Gastroesophageal sphincter (tissue), 4 donors: Measurements from ENCODE around the genes POC5 and SV2C.

GRCh38 chr5:72618837-72619170 is 111.6 kb upstream of the ZNF366 start:
- PRO-cap, result no peak
- RAMPAGE, long total RNA, 4 experiments, result no peak in any of the 4 experiments

DNA sequence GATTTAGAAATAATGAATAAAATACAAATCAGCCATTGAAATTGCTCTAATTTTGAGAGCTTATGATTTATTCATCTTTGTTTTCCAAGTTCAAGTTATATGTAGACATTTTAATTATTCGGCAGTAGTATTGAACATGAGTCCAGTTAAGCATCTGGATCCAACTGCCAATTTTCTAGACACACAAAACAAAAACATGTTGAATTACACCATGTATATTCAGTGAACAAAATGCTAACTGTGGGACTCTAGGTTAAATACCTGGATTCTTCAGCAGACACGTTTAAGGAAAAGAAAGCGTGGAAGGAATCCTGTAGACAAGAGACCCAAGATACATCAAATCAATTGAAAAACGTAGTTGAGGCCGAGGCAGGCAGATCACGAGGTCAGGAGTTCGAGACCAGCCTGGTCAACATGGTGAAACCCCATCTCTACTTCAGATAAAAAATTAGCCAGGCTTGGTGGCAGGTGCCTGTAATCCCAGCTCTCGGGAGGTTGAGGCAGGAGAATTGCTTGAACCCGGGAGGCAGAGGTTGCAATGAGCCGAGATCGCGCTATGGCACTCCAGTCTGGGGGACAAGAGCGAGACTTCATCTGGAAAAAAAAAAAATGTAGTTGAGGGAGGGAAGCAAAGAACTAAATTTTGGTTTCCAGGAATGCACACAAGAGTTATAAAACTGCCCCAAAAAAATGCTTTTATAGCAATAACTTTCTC is 54.2 kb upstream of the FCHO2 start:
- PRO-cap, result no peak
- RAMPAGE, long total RNA, 4 experiments, result no peak in any of the 4 experiments

GRCh38 chr5:73505209-73505570 is 6.9 kb downstream of the BTF3 start:
- PRO-cap, result no peak
- RAMPAGE, long total RNA, 4 experiments, result no peak in any of the 4 experiments

GRCh38 chr5:73513963-73514308 is 15.7 kb downstream of the BTF3 start:
- PRO-cap, result no peak
- RAMPAGE, long total RNA, 4 experiments, result no peak in any of the 4 experiments

DNA sequence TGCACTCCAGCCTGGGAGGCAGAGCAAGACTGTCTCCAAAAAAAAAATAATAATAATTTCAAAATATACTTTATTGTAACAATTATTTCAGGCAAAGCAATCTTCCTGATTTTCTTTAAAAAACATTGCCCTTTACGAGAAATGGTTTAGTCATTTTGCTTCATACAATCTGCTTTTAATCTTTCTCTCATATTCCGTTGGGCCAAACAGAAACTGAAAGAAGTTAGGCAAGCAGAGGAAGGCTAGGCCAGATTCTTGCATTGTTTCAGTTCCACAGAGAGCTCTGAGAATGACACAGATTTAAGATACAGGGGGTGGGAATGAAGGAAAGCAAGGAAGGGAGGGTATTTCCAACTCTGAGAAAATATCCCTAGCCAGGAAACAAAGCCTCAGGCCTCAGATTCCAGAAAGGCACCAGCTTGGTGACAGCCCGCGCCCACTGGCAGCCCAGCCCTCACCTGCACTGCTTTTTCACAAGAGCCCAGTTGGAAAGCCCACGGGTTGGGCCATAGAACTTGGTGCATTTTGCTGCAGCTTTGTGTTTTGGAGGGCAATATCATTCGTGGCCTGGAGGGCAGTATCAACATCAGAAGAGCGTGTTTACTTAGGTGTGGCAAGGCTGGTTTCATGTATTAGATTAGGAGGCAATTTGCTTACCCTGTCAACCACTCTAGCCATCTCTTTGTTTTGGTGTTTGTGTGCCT is 63.6 kb downstream of the ENC1 start:
- PRO-cap, result no peak
- RAMPAGE, long total RNA, 4 experiments, result no peak in any of the 4 experiments

DNA sequence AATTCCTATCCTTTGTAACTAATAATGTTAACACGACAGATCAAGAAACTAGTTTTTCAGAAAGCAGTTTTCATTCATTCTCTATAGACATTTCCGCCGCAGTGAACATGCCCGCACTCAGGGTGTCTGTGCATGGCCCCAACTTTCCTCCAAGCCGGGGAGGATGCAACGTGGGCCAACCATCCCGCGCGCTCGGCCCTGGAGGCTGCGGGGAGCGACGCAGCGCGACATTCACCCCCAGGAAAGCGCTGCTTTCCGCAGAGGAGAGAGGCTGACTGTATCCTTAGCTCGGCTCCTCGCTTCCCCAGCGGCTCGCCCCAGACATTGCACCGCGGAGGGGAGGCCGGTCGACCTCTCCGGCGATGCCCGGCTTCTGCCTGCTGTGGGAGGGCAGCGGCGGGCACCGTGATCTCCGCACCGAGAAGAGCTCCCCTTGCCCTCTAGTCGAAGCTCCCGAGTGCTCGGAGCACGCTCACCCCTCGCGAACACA is 737 bp downstream of the ENC1 start:
- PRO-cap, result bidirectional peak, plus-strand start at position 320 of the sequence, minus-strand start at position 279 of the sequence
- RAMPAGE, long total RNA, 4 experiments, result no peak in any of the 4 experiments

- PRO-cap, result no peak
- RAMPAGE, long total RNA, 4 experiments, result no peak in any of the 4 experiments
Observed at GRCh38 chr5:74713322-74713639, 28.2 kb downstream of the HEXB start.

- PRO-cap, result no peak
- RAMPAGE, long total RNA, 4 experiments, result no peak in any of the 4 experiments
Observed at GRCh38 chr5:74916618-74917122, 50.5 kb upstream of the FAM169A start.

- PRO-cap, result no peak
- RAMPAGE, long total RNA, 4 experiments, result no peak in any of the 4 experiments
Observed at GRCh38 chr5:74966614-74967250, 85.6 kb downstream of the GCNT4 start.

DNA sequence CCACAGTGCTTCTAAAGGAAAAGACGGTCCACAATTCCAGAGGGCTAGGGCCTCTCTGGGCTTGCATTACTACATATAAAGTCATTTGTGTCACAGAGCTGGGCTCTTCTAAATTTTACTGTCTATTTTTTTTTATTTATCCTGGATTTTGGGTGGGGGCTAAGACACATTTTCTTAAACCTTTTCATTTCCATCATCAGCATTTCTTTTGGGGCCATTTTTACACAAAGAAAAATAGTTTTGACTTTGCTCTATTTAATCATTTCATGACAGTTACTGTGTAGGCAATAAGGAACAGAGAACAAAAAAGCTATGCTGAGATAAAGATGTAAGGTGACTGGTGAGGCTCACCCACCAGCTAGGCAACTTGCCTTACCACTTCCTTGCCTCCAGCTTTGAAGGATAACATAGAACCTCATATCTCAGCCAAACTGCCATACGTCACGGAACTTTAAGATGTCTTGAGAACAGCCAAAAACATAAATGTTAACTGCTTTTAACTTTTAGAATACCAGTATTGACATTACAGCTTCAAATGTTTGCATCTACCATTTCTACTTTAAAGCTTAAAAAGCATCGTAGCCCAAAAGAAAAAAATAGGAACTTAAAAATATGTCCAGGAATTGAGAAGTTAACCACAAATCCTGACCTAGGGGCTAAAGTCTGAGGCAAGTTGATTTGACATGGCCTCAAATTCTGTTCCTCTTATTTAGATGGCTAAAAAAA is 7.5 kb upstream of the GCNT4 start:
- PRO-cap, result no peak
- RAMPAGE, long total RNA, 4 experiments, result no peak in any of the 4 experiments

- PRO-cap, result unidirectional peak, plus-strand start at chr5:75336529; bidirectional peak, plus-strand start at chr5:75337242, minus-strand start at chr5:75336869
- RAMPAGE, long total RNA, 4 experiments, result no peak in any of the 4 experiments
Observed at GRCh38 chr5:75336044-75337099, 648 bp upstream of the HMGCR start.

DNA sequence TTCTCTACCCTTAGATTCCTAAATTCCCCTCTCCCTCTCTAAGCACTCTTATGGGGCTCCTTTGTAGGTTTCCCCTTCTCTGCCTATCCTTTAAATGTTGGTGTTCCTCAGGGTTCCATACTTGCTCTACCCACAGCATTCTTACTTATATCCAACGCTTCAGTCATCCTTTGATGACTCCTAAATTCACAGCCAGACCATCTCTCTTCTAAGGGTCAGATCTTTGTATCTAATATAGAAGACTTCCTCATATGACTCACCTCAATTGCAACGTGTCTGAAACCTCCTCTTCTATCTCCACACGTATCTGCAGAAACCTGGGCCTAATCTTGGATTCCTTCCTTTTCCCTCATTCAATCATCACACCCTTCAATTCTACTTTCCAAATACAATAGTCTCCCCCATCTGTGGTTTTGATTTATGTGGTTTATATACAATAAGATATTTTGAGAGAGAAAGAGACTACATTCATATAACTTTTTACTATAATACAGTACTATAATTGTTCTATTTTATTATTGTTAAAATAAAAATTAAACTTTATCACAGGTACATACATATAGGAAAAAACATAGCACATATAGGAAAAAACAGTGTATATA is 68.3 kb downstream of the HMGCR start:
- PRO-cap, result no peak
- RAMPAGE, long total RNA, 4 experiments, result no peak in any of the 4 experiments

DNA sequence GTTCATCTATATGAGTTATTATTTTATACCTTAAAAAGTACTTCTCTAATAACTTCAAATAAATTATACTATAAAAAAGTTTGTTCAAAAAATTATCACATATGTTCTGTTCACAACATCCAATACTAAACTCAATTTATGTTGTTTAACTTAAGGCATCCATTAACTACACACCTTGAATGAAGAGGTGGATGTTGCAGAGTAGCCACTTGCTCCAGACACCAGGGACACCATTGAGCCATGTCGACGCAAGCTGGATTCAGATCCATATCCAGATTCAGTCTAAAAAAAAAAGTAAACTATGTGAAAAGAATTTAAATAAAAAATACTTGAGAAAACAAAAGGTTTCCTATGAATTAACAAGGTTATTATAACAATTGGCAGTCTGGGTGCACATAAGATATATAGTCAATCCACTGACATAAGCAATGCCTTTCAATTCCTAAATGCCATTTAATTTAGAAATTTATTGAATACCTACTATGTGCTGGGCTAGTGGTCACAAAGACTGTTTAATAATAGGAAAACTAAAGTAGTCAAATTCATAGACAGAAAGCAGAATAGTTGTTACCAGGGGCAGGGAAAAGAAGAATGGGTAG is 85.1 kb downstream of the CERT1 start:
- PRO-cap, result no peak
- RAMPAGE, long total RNA, 4 experiments, result start-site peak on the minus strand in 1 of 4 experiments, centred at position 226 of the sequence, 51 reads per replicate

DNA sequence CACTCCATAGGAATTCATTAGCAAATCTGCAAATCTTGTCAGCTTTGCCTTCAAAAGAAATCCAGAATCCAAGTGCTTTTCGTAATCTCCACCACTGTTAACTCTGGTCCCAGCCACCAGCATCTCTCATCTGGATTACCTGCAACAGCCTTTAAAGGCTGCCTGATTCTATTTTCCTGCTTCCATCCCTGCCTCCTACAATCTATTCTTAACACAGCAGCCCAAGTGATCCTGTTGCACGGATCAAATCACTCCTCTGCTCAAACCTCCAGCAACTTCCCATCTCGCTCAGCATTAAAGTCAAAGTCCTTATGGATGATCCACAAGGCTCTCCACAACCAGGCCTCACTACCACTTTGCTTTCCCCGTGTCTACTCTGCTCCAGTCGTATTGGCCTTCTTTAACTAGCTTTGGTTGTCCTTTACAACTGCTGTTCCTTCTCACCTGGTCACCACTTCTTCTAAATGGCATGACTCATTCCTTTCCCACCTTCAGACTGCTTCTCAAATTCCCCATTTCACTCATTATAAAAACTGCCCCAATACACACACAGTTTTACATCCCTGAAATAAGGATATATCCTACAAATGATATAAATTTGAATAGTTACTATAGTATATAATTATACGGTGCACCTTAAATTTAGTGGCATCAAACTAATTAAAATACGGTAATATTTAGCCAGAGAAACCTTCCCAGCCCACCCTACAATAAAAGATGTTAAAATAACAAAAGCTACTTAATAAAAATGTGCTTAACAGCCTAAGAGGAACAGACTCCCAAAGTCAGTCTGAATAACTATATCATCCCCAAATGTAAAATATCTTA is 30.4 kb downstream of the CERT1 start:
- PRO-cap, result no peak
- RAMPAGE, long total RNA, 4 experiments, result start-site peak on the minus strand in 1 of 4 experiments, centred at position 608 of the sequence, 7 reads per replicate

GRCh38 chr5:75566543-75567345 is 44.5 kb upstream of the ANKDD1B start:
- PRO-cap, result no peak
- RAMPAGE, long total RNA, 4 experiments, result no peak in any of the 4 experiments

- PRO-cap, result no peak
- RAMPAGE, long total RNA, 4 experiments, result no peak in any of the 4 experiments
Observed at GRCh38 chr5:75670657-75671155, 46.5 kb downstream of the POC5 start.

GRCh38 chr5:75716700-75717765 is at the start of gene POC5:
Gene POC5 (minus strand): TSS chr5:75717437.
- PRO-cap, result unidirectional peak, plus-strand start at chr5:75717182; unidirectional peak, minus-strand start at chr5:75717332; unidirectional peak, minus-strand start at chr5:75717435; bidirectional peak, plus-strand start at chr5:75717663, minus-strand start at chr5:75717435
- RAMPAGE, long total RNA, 4 experiments, result start-site peak on the minus strand in 3 of 4 experiments, at chr5:75717408-75717441 at its widest, 18 to 105 reads per replicate

DNA sequence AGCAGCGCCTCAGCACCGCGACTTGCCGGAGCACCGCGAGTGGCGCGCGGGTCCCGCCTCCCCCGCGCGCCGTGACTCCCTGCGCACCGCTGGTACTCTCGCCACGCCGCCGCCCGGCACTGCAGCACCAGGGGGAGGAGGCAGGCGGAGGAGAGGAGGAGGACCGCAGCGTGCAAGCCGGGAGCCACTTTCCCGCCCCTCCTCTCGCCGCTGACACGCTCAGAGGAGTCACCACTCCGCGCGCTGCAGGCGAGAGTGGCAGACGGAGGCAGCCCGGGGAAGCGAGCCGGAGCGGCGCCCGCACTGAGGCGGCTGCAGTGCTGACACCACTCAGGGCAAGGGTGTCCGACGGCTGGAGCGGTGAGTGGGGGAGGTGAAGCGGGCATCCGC is at the start of gene SV2C:
SV2C (plus strand) TSS at position 231 of the 390 bp plus-strand sequence.
- PRO-cap, result no peak
- RAMPAGE, long total RNA, 4 experiments, result start-site peak on the plus strand in 1 of 4 experiments, centred at position 254 of the sequence, 10 reads per replicate

GRCh38 chr5:76204676-76205050 is 121.5 kb downstream of the SV2C start:
- PRO-cap, result no peak
- RAMPAGE, long total RNA, 4 experiments, result no peak in any of the 4 experiments

DNA sequence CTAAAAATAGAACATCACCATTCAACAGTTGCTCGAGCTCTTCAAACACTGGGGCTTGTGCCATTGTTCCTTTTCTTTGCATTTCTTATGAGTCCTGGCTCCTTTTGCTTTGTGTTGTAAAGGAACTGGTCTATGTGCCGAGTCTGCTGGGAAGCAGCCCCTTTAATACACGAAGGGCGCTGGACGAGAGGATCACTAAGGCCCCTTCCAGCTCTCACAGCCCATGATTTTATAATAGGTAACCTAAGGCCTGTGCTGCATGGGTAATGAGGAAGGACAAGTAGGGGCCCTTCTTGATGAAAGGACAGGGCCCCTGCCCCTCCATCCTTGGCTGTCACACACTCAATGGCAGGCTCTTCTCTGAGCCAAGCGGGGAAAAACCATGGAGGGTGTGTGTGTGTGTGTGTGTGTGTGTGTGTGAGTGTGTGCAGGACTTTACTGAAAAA is 23.5 kb downstream of the IQGAP2 start:
- PRO-cap, result no peak
- RAMPAGE, long total RNA, 4 experiments, result no peak in any of the 4 experiments